Metastatic Breast Carcinoma in the Ovary (tissue), 3 donors: ENCODE results near the genes AXL, ZNF574 and POU2F2.

DNA sequence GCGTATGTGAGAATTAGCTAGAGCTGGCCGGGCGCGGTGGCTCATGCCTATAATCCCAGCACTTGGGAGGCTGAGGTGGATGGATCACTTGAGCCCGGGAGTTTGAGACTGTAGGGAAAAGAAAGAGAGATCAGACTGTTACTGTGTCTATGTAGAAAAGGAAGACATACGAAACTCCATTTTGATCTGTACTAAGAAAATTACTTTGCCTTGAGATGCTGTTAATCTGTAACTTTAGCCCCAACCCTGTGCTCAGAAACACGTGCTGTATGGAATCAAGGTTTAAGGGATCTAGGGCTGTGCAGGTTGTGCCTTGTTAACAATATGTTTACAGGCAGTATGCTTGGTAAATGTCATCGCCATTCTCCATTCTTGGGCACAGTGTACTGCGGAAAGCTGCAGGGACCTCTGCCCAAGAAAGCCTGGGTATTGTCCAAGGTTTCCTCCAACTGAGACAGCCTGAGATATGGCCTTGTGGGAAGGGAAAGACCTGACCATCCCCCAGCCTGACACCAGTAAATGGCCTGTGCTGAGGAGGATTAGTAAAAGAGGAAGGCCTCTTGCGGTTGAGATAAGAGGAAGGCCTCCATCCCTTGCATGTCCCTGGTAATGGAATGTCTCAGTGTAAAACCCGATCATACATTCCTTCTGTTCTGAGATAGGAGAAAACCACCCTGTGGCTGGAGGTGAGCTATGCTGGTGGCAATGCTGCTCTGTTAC lies 23.7 kb downstream of the EGLN2 start:
- PRO-cap, 3 experiments = no peak in any of the 3 experiments

DNA sequence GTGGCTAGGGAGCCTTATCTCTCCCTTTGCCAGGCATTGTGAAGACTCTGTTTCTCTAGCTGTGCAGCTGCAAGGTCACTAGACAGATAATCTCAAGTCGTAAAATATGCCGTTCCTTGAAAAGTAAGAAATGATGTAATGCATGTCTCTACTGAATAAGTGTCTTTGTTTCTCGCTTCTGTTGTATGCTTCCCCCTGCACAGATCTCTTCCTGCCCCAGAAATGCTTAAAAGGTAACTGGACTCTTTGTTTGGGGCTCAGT lies 16.5 kb downstream of the CYP2A6 start:
- PRO-cap, 3 experiments = no peak in any of the 3 experiments

DNA sequence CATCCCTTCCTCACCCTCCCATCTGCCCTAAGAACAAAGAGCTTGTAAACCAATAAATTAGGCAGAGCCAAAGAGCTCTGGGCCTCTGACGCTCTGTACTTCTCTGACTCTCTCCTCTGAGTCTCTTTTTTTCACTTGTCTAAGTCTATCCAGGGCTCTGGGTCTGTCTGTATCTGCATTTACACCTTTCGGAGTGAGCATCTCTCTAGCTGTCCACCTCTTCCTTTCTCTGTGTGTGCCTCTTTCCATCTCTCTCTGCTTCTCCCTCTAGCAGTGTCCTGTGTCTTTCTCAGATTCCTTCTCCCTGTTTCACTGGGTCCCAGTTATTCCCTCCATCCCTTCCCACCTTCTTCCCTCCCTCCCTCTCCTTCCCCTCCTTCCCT lies 32.0 kb upstream of the CYP2B6 start:
- PRO-cap, 3 experiments = no peak in any of the 3 experiments

DNA sequence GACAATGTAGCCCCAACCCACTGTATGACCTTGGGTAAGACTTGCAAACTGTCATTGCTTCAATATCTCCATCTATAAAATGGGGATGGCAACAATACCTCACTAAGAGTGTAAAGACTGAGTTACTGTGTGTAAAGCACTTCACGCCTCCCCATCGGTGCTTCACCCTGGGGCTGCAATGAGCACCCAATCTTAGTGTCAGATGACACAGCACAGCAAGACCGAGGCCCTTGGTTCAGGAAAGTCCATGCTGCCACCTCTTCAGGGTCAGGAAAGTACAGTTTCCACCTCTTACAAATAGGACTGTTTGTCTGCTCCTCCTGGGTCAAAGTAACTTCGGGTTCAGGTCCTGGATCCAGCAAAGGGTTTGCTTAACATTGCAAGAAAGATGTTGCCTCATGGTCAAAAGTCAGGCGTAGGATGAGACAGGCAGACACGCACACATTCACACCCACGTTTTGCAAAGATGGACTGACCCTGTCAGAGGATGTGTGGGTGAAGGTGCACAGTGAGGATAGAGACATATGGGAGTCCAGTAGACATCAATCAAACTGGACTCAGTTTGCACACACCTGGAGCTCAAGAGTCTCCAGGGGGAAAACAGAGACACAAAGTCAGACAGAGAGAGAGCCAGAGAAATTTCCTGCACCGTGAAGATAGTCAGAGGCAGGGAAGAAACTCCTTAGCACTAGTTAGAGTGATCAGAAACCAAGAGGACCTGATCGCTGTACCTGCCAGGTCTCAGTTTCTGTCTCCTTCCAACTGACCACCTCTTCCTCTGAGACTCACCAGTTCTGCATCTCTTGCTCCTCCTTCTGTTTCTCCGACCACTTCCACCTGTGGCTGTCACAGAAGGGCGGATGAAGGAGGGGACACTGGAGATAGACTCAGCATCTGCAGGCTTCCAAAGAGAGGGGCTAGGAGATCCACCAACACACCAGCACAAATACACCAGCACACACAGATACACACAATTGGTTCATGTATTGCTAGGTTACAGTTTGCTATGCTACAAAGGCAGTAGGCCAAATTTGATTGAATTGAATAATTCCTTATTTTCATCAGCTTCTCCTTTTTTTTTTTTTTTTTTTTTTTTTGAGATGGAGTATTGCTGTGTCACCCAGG lies 1.4 kb upstream of the CYP2B6 start:
- PRO-cap, 3 experiments = no peak in any of the 3 experiments

DNA sequence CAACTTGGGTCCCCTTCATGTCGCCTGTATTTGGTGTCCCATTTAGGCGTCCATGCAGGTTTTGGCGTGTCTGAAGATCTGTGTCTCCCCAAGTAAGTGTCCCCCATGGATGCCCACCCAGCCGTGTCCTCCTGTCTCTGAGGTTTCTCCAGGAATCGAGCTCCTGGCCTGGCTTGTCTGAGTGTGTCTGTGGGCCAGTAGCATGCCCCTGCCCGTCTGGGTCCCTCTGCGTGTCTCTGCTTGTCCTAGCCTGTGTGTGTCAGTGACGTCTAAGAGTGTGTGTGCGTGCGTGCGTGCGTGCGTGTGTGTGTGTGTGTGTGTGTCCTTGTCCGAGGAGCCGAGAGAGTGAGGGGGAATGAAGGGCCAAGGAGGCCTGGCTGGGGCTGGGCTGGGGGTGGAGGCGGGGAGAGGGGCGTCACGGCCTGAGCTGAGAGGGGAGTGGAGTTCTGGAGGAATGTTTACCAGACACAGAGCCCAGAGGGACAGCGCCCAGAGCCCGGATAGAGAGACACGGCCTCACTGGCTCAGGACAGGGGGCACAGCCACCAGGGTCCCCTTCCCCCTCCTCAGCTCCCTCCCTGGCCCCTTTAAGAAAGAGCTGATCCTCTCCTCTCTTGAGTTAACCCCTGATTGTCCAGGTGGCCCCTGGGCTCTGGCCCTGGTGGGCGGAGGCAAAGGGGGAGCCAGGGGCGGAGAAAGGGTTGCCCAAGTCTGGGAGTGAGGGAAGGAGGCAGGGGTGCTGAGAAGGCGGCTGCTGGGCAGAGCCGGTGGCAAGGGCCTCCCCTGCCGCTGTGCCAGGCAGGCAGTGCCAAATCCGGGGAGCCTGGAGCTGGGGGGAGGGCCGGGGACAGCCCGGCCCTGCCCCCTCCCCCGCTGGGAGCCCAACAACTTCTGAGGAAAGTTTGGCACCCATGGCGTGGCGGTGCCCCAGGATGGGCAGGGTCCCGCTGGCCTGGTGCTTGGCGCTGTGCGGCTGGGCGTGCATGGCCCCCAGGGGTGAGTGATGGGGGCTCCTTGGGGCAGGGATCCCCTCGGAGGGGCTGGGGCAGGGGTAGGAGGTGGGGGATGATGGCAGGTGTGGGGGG lies at the start of gene AXL:
TSS of gene AXL (plus strand) at position 742 of the 1,085 bp plus-strand sequence.
- PRO-cap, 3 experiments = peak in 2 of 3 experiments; most common plus-strand start position 464 of the sequence (in 2); most common minus-strand start position 218 of the sequence (in 2)

DNA sequence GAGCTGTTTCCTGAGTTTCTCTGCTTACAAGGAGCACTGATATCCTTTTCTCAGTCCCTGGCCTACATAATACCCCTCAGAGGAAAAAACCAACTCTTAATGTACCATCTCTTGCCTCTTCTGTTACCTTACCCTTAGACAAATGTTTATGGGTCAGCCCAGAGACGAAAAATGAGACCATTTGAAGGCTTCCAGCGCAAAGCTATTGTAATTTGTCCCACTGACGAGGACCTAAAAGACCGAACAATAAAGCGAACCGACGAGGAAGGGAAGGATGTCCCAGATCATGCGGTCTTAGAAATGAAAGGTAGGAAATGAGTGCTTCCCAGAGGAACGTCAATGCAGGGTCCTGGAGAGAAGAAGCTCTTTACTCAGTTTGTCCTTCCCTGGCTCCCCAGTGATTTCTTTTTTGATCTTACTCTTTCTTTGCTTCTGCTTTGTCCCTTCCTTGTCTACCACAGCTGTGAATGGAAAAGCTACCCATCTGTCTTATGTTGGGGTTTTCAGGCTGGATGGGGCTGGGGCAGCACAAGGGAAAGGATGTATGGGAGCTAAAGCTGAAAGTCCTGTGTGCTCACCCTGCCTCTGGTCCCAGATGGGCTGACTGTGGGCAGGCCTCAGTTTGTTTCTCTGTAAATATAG lies 8.5 kb upstream of the CCDC97 start:
- PRO-cap, 3 experiments = no peak in any of the 3 experiments

DNA sequence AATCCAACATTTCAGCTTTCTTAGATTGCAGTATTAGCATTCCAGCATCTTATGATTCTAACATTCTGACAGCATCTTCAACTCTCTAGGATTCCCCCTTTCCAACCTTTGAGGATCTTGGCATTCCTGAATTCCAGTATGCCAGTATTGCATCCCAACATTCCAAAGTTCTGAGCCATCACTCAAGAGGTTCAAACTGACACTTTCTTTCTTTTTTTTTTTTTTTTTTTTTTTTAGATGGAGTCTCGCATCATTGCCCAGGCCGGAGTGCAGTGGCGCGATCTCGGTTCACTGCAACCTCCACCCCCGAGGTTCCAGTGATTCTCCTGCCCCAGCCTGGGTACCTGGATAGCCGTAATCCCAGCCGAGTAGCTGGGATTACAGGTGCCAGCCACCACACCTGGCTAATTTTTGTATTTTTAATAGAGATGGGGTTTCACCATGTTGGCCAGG lies 13.7 kb downstream of the TGFB1 start:
- PRO-cap, 3 experiments = no peak in any of the 3 experiments

GRCh38 chr19:41352313-41352652 lies 1.4 kb downstream of the TGFB1 start:
- PRO-cap, 3 experiments = no peak in any of the 3 experiments

- PRO-cap, 3 experiments = peak in 3 of 3 experiments; most common plus-strand start chr19:41549518 (in 3); most common minus-strand start chr19:41549315 (in 1)
Measured at GRCh38 chr19:41548785-41549589, 27.0 kb upstream of the CEACAM21 start.

- PRO-cap, 3 experiments = no peak in any of the 3 experiments
Measured at GRCh38 chr19:41554869-41555619, 20.9 kb upstream of the CEACAM21 start.

DNA sequence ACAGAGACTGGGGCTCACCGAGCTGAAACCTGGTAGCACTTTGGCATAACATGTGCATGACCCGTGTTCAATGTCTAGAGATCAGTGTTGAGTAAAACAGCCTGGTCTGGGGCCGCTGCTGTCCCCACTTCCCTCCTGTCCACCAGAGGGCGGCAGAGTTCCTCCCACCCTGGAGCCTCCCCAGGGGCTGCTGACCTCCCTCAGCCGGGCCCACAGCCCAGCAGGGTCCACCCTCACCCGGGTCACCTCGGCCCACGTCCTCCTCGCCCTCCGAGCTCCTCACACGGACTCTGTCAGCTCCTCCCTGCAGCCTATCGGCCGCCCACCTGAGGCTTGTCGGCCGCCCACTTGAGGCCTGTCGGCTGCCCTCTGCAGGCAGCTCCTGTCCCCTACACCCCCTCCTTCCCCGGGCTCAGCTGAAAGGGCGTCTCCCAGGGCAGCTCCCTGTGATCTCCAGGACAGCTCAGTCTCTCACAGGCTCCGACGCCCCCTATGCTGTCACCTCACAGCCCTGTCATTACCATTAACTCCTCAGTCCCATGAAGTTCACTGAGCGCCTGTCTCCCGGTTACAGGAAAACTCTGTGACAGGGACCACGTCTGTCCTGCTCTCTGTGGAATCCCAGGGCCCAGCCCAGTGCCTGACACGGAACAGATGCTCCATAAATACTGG lies 1.6 kb upstream of the CEACAM5 start:
- PRO-cap, 3 experiments = no peak in any of the 3 experiments

DNA sequence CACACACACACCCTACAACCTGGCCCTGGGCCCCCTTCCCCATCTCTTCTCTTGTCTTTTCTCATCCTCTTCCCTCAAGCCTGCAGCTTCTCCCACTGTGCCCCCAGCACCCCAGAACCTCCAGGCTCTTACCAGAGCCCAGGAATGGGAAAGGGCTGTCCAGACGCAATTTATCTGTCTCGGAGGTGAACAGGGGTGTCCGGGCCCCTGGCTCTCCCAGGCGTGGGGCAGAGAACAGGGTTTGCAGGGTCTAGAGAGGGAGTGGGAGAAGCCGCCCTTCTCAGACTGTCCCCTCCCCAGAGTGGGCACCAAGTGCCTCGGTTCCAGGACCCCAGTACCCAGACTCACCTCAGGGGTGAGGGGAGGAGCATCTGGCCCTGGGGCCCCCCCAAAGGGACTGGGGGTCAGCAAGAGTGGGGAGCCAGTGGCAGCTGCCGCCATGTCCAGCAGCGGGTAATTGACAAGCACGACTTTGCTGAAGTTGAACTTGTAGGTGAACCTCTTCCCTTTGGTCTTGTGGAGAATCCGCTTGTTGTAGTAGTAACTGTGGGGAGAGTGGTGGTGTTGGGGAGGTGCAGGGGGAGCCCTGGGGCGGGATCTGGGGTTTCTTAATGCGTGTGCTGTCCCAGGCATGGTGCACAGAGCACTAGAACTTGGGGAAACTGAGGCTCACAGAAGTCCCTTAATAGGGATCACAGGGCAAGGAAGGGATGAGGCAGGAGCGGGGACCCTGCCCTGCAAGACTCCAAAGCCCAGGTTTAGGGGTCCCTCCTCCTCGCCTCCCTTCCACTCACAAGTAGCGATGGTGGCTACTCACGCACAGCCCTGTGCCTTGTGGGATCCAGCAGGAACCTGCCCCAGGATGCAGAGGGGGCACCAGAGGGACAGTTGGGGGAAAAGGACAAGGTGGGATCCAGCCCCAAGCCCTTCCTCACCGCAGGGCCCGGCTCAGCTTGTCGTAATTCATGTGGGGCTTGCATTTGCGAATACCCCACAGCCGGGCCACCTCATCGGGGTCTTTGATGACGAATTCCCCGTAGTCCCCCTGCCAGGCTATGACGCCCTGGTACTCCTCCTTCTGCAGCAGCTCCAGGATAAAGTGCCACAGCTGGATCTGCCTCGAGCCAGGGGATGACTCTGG lies 19.0 kb downstream of the ERFL start:
- PRO-cap, 3 experiments = no peak in any of the 3 experiments

DNA sequence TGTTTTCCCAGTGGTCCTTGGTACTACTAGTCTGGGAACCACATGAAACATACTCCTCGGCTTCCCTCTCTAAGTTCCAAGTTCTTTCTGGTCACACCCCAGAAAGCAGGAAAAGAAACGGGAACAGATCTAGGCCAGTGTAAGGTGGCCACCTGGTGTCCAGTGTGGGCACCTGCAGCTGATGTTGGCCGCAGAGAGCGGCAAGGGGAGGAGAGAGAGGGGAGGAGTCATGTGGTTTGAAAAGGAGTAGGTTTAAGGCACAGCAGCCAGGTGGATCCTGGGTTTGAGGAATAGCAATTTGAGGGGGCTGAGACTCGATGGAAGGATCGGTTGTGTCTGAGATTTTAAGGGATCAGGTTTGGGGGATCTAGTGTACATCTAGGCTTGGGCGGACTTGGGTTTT lies 1.3 kb downstream of the RABAC1 start:
- PRO-cap, 3 experiments = no peak in any of the 3 experiments

- PRO-cap, 3 experiments = no peak in any of the 3 experiments
Measured at GRCh38 chr19:41965990-41966630, 7.0 kb upstream of the RABAC1 start.

DNA sequence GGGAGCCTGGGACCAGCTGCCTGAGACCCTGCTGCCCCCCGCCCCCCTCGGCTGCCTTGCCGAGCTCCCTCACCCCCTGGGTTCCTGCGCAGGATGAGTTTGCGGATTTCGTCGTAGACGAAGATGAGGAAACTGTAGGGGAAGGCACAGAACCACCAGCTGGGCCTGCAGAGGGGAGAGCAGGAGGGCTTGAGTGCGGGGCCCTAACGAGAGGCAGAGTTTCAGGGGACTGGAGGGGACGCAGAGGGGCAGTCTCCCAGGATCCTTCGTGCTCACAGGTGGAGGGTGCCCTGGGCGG lies 8.0 kb upstream of the RABAC1 start:
- PRO-cap, 3 experiments = no peak in any of the 3 experiments

- PRO-cap, 3 experiments = no peak in any of the 3 experiments
Measured at GRCh38 chr19:42068656-42069983, 886 bp downstream of the GRIK5 start.

- PRO-cap, 3 experiments = peak in 3 of 3 experiments; most common plus-strand start chr19:42076156 (in 2); most common minus-strand start chr19:42076369 (in 3)
Measured at GRCh38 chr19:42075997-42076971, at the start of gene ZNF574. TSS of gene ZNF574 (plus strand) at chr19:42076166.

- PRO-cap, 3 experiments = no peak in any of the 3 experiments
Measured at GRCh38 chr19:42129114-42129885, 2.9 kb downstream of the POU2F2 start.

DNA sequence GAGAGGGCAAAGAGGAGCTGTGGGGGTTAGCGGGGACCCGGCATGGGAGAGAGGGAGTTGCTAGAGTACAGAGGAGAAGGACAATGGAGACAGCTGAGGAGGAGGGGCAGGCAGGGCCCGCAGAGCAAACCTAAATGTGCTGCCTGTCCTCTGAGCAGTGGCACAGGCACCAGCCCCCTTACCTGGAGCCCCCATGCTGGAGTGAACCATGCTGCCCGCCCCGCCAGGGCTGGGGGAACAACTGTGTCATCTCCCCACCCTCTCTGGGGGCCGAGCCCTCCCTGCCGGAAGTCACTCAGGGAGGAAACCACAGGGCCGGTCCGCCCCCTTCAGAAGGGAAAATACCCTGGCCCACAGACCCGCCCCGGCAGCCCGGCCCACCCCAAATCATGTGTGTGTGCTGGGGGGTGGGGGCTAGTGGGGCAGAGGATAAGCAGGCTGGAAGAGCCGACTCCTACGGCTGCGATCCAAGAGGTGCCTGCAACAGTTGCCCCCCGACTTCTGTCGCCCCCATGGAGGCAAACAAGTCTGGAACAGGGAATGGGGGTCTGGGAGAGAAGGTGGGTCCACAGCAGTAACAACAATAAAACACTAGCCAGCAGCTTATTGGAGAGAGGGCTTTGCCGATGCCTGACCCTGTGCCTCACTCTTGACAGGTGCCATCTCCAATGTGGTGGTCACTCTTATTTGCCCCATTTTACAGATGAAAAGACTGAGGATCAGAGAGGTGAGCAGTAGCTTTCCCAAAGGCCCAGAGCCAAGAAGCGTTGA lies at the start of gene POU2F2:
TSS of gene POU2F2 (minus strand) at position 245 of the 771 bp plus-strand sequence.
- PRO-cap, 3 experiments = peak in 1 of 3 experiments; most common plus-strand start position 417 of the sequence (in 1)

- PRO-cap, 3 experiments = peak in 1 of 3 experiments; most common plus-strand start chr19:42133369 (in 1)
Measured at GRCh38 chr19:42132973-42133480, 781 bp upstream of the POU2F2 start.